Metastatic Liver Carcinoma in the Lung (tissue), 2 donors: ENCODE data around the gene ANKRD27.

GRCh38 chr19:32309932-32310301 lies 35.5 kb upstream of the ZNF507 start:
- PRO-cap, 2 experiments: no peak in any of the 2 experiments

DNA sequence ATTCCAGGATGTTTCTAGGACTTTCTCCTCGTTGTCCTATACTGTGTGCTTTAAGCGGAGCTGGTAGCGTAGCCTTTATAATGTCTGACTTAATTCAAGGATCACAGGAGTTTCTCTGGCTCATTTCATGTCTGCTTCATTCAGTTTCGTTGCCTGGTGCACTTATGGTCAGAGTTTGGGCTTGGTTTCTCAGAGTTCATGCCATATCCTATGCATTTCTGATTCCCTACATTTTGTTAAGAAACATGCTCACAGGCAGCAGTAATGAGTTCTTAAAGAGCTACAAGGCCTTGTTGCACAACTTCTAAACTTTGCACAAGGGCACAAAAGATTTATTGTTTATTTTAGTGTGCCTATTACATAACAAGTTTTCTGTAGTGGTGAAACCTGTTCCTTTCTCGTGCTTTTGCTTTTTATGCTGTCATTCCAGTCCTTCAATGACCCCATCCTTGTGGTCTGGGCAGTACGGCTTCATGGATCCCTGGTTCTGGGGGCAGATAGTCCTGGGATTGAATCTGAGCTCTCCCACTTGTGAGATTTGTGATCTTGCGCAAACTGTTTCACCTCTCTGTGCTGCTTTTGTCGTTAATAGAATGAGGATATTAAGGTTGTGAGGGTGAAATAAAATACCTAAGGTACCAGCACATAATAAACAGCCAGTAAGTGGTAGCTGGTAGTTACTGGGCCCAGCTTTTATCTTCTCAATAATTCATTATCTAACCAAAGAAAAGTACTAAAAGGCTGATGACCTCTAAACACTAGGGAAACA lies 17.8 kb downstream of the ZNF507 start:
- PRO-cap, 2 experiments: no peak in any of the 2 experiments

- PRO-cap, 2 experiments: no peak in any of the 2 experiments
Measured at GRCh38 chr19:32403954-32404782, 1.4 kb upstream of the DPY19L3 start.

GRCh38 chr19:32674216-32675308 lies at the start of gene ANKRD27:
ANKRD27 (minus strand) TSS chr19:32675180.
- PRO-cap, 2 experiments: peak in 2 of 2 experiments; most common plus-strand start chr19:32674841 (in 1); most common minus-strand start chr19:32675169 (in 2)

DNA sequence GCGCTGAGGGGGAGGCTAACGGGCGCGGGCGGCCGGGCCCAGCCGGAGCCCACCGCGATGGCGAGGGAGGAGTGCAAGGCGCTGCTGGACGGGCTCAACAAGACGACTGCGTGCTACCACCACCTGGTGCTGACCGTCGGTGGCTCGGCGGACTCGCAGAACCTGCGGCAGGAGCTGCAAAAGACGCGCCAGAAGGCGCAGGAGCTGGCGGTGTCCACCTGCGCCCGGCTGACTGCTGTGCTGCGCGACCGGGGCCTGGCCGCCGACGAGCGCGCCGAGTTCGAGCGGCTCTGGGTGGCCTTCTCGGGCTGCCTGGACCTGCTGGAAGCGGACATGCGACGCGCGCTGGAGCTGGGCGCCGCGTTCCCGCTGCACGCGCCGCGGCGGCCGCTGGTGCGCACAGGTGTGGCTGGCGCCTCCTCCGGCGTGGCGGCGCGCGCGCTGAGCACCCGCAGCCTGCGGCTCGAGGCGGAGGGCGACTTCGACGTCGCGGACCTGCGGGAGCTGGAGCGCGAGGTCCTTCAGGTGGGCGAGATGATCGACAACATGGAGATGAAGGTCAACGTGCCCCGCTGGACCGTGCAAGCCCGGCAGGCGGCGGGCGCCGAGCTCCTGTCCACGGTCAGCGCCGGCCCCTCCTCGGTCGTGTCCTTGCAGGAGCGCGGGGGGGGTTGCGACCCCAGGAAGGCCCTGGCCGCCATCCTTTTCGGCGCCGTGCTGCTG lies 720 bp downstream of the RGS9BP start:
- PRO-cap, 2 experiments: no peak in any of the 2 experiments

GRCh38 chr19:33047152-33047969 lies 17.3 kb downstream of the RHPN2 start:
- PRO-cap, 2 experiments: no peak in any of the 2 experiments

DNA sequence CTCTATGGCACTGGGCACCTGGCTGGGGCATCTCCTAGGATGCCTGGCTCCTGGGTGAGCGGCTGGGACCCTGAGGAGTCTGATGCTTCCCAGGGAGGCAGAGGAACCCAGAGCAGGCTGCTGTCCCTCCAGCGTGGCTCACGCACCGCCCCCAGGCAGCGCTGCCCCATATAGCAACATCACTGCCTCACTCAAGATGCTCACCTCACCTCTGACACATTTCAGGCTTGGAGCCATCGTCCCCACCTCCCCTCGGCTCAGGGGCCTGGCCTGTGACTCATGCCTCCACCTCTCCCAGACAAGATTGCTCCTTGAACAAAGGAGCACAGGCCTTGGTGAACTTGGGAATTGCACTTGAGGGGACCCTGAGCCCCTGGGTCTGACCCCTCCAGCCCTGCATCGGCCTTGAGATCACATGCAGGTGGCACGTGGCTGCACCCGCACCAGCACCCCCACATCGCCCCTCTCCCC lies 11.4 kb downstream of the CEBPA start:
- PRO-cap, 2 experiments: no peak in any of the 2 experiments

- PRO-cap, 2 experiments: peak in 1 of 2 experiments; most common plus-strand start chr19:33291722 (in 1)
Measured at GRCh38 chr19:33291417-33291905, 10.9 kb downstream of the CEBPA start.

DNA sequence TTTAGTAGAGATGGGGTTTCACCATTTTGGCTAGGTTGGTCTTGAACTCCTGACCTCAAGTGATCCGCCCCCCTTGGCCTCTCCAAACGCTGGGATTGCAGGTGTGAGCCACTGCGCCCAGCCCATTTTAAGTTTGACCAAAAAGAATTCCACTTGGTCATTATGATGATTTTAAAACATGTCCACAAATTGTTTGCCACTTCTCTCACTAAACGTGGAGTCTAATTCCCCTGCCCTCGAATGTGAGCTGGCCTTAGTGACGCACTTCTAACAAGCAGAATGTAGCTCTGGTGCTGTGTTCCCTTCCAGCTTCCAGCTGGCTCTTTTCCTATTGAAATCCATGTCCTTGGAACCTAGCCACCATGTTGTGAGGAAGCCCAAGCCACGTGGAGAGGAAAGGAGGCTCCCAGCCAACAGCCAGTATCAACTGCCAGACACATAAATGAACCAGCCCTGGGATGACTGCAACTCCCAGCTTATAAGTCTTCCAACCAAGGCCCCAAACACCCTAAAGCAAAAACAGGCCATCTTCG lies 23.5 kb upstream of the CEBPA start:
- PRO-cap, 2 experiments: no peak in any of the 2 experiments

- PRO-cap, 2 experiments: peak in 1 of 2 experiments; most common plus-strand start chr19:33375937 (in 1); most common minus-strand start chr19:33375842 (in 1)
Measured at GRCh38 chr19:33375547-33376064, 2.1 kb downstream of the CEBPG start.

GRCh38 chr19:33379158-33379510 lies 5.6 kb downstream of the CEBPG start:
- PRO-cap, 2 experiments: no peak in any of the 2 experiments

DNA sequence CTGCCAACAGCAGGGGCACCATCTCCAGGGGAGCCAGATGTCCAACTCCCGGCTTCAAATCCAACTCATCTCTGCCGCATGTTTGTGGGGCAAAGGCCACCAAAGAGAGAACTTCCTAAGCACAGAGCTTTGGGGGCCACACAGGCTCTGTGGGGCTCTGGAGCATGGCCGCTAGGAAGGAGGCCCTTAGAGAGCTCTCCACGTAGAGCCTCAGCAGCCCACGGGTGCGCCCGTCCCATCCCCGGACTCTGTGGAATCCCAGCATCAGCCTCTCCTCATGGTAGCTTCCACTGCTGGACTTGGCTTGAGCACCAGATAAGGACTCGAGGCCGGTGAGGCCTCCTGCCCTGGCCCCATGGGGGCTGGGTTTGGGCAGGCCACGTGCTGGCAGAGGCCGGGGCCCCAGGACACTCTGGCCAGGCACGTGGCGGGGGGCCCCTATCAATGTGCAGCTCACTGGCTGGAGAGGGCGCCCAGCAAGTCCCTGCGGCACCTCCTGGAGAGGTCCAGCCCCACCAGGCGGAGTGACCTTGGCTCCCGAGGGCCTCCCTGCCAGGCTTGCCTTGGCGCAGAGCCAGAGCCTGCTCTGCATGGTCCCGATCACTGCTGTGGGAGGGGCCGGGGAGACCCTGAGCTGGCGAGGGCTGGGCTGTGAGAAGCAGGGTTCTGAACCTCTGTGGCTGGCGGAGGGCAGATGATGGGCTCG lies 18.8 kb downstream of the CEBPG start:
- PRO-cap, 2 experiments: peak in 1 of 2 experiments; most common plus-strand start position 661 of the sequence (in 1); most common minus-strand start position 250 of the sequence (in 1)

- PRO-cap, 2 experiments: no peak in any of the 2 experiments
Measured at GRCh38 chr19:33404994-33405823, 31.7 kb downstream of the CEBPG start.

DNA sequence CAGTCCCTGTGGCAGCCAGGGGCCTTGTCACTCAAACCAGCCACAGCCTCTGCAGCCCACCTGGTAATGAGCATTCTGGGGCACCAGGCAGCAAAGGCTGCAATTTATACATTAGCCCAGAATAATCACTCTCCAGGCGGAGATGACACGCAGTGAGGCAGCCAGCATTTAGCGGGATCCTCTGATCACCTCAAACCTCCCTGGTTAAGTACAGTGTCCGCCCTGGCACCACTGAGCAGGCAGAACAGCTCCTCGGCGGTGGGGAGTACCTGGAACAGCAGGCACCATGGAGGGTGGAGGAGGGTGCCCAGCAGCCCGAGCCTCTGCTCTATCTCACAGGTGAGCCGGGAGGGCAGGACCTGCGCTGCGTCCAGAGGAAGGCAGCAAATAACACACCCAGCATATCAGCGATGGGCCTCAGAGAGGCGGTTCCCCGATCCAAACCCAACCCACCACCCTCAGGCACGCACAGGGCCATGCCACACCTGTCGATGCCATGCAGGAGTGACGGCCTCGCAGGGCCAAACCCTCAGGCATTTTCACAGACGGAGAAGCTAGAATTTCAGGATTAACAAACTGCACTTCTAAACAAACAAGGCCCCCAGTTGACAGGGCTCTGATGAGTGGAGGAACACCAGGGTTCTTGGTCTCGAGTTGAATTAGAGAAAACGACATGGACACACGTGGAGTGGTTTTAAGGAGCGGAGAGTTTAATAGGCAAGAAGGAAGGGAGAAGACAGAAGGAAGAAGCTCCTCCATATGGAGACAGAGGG lies 11.8 kb downstream of the PEPD start:
- PRO-cap, 2 experiments: no peak in any of the 2 experiments

GRCh38 chr19:34172301-34172433 lies 137 bp upstream of the LSM14A start:
- PRO-cap, 2 experiments: peak in 2 of 2 experiments; most common minus-strand start chr19:34172365 (in 2)

DNA sequence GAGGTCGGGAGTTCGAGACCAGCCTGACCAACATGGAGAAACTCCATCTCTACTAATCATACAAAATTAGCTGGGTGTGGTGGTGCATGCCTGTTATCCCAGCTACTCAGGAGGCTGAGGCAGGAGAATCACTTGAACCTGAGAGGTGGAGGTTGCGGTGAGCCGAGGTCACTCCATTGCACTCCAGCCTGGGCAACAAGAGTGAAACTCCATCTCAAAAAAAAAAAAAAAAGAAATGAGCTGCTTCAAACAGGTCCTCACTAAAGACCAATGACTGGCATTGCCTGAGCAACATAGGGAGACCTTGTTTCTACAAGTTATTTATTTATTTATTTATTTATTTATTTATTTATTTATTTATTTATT lies 19.8 kb upstream of the GARRE1 start:
- PRO-cap, 2 experiments: no peak in any of the 2 experiments

DNA sequence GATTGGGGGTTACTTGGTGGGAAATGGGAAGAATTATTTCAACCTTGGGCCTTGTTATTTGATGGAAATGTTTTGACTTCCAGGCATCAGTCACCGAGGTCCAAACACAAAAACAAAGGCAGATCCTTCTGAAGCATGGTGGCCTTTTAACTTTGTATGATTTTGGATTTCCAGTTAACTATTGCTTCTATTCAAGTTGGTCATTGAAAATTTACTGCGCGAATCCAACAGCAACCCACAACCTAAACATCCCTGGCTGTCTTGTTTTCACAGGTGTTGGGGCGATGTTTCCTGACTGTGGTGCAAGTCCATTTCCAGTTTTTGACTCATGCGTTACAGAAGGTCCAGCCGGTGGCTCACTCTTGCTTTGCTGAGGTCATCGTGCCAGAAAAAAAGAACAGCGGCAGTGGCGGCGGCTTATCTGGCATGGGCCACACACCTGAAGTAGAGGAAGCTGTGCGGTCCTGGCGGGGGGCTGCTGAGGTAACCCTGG lies 45.3 kb upstream of the GPI start:
- PRO-cap, 2 experiments: no peak in any of the 2 experiments

- PRO-cap, 2 experiments: no peak in any of the 2 experiments
Measured at GRCh38 chr19:34383998-34384907, 19.3 kb downstream of the GPI start.

DNA sequence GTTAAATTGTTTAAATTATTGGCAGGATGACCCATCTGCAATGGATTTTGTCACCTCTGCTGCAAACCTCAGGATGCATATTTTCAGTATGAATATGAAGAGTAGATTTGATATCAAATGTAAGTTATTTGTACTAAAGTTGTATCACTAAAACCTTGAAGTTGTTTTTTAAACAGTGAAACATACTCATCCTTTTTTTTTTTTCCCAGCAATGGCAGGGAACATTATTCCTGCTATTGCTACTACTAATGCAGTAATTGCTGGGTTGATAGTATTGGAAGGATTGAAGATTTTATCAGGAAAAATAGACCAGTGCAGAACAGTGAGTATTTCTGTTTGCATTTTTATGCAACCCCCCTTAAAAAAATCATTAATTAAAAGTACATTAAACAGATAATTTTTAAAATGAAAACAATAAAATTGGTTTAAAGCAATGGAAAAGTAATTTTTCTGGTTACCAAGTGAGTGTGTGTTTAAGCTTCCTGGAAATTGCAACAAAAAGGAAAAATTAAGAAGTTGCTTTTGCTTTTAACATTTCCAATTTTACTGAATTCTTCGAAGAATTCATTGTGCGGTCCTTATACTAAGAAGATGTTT lies 26.2 kb downstream of the UBA2 start:
- PRO-cap, 2 experiments: no peak in any of the 2 experiments

DNA sequence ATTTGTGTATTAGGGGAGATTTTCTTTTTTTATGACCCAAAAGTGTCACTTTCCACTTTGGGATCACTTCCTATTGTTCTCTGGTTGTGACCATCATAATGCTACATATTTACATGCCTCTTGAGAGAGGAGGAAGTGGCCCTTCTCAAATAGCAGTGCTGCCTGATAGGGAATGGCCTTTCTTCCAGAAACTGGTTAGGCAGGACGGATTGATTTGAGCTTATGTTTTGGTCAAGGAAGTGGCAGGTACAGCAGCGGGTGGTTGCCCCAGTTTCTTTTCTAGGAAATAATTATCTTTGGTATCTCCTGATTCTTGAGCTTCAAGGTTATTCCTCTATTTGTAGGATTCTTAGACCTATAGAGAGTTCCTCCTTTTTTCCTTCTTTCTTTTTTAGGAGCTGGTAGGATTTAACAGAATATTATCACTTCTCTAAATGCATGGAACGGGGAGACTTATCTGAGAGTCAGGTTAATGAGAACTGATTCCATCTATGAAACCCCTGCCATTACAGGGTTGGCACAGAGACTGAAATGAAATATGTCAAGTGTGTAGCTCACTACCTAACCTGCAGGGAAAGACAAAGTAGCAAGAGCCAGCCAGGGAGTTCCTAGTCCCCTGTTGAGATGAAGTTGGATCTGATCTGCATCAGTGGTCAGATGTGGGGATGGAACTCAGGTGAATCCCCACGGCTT lies 21.8 kb upstream of the WTIP start:
- PRO-cap, 2 experiments: no peak in any of the 2 experiments